Gastrocnemius medialis (tissue), 3 donors: ENCODE results near the gene WDR5B.

GRCh38 chr3:121624496-121624886 is 31.3 kb downstream of the FBXO40 start:
- PRO-cap: no peak
- RAMPAGE, long total RNA, 3 experiments: no peak in any of the 3 experiments

DNA sequence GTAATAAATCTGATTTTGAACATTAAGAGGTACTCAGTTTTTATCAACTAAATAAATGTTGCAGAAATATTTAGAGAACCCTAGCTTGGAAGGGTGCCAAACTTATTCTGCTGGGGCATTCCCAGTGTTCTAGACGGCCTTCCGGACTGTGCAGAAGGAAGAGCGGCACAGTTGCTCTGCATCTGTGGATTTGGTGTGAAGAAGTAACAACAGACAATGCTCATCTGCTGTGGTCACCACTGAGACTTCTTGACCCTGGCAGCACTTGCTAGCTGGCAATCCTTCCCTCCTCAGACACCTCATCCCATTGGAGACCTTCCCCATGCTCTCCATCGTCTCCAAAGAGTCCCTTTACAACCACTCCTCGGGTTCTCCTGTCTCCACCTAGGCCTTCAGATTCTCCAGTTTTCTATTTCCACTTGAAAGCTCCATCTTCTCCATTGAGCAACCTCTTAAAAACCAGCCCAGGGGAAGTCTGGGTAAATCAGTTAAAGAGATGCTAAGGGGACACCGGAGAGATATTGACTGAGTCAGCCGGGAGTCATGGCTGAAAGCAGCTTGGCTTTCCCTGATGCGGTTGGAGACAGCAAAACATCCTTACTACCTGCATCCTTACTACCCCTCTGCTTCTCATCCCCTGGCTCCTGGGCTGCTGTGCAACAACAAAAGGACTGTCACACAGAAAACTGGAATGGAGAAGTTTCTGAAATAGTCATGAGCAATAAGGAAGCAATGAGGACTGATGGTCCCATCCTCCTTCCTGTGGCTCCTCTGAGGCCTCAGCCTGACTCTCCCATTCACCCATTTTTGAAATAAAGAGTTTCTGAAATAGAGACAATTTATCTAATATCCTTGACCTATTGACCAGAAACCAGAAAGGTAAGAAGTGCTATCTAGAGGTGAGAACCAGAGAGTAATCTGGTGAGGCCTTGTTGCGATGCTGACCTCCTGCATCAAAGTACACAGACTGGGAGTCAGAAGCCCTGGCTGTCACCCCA is 1.3 kb downstream of the HCLS1 start:
- PRO-cap: no peak
- RAMPAGE, long total RNA, 3 experiments: no peak in any of the 3 experiments

DNA sequence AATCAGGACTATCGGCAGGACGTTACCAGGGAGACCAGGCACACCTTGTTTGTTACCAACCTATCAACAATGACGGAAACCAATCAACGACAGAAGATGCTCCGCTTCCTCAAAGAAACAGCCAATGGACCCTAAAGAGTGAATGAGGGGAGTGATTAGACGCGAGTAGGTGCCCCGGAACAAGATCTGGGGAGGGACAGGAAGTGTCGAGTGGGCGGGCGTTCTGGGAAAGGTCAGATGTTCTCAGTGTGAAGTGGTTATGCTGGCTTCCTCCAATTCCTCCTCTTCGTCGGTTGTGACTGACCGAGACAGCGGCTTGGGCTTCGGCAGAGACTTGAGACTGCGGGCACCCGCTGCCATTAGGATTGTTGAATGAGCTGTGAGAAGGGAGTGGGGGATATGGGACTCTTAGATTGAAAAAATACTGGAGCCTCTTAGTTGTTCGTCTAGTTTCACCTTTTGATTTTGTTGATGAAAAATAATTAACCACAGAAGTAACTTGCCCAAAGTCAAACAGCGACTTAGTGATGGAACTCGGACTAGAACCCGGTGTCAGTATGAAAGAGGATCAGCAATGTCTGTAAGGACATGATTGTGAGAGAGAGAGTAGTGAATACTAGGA is 356 bp upstream of the GOLGB1 start:
- PRO-cap: bidirectional peak, plus-strand start at position 236 of the sequence, minus-strand start outside the sequence
- RAMPAGE, long total RNA, 3 experiments: no peak in any of the 3 experiments

- PRO-cap: no peak
- RAMPAGE, long total RNA, 3 experiments: no peak in any of the 3 experiments
Observed at GRCh38 chr3:121793213-121793657, 41.6 kb downstream of the IQCB1 start.

- PRO-cap: no peak
- RAMPAGE, long total RNA, 3 experiments: no peak in any of the 3 experiments
Observed at GRCh38 chr3:121809235-121809820, 25.5 kb downstream of the IQCB1 start.

DNA sequence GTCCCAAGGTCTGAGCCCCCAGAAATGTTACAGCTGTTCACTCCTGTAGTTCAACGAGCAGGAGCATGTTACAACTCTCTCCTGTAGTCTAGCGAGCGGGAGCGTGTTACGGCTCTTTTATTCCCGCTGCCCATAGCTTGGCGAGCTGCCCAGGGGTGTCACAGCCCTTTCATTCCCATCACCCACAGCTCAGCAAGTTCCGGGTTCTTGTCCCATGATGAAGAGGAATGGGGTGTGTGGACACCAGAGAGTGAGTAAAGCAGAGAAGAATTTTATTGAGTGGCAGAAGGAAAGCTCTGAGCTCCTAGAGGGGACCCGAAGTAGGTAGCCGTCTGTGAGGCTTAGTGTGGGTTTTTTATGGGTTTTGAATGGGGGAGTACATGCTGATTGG is 24.9 kb downstream of the SLC15A2 start:
- PRO-cap: no peak
- RAMPAGE, long total RNA, 3 experiments: no peak in any of the 3 experiments

- PRO-cap: bidirectional peak, plus-strand start at chr3:122416225, minus-strand start at chr3:122416077; bidirectional peak, plus-strand start at chr3:122416451, minus-strand start at chr3:122416435
- RAMPAGE, long total RNA, 3 experiments: start-site peak on the plus strand in 1 of 3 experiments, at chr3:122416200-122416225 at its widest, 6 reads per replicate; start-site peak on the minus strand in 2 of 3 experiments, at chr3:122416033-122416089 at its widest, 15 to 43 reads per replicate
Observed at GRCh38 chr3:122415931-122416602, at the start of gene WDR5B. Gene WDR5B, minus strand, starts transcription at chr3:122416062.

GRCh38 chr3:122682410-122683483 is 2.1 kb downstream of the PARP14 start:
- PRO-cap: no peak
- RAMPAGE, long total RNA, 3 experiments: no peak in any of the 3 experiments

DNA sequence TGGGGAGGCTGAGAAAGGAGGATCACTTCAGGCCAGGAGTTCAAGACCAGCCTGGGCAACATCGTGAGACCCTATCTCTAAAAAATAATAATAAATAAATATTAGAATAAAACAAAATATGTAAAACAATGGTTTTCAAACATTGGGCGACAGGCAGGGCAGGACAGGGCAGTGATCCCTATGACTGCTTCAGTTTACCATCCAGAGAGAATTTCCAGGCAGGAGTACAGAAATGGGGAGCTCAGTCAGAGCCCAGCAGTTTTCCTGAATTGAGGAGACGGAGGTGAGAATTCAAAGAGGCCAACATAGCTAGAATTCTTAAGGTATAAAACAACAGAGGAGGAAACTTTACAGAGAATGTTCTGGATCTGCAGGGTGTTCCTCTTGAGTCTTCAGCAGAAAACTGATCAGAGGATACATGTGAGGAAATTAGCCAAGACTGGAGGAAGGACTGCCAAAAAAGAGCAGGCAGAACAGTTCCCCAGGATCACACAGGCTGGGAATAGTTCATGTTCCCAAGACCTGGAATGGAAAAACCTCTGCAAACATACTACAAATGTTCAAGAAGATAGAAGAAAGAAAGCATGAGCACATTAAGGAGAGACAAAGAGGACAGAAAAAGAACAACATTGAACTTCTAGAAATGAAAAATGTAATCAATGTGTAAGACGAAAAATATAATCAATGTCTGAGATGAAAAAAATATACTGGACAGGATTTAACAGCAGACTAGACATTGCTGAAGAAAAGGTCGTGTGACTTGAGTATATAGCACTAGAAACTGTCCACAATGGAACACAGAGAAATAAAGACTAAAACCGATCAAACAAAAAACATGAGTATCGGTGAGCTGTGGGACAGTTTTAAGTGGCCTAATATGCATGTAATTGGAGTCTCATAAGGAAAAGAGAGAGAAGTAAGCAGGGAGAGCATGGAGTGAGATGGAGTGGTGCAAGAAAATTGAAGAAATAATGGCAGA is 7.5 kb downstream of the SLC49A4 start:
- PRO-cap: no peak
- RAMPAGE, long total RNA, 3 experiments: no peak in any of the 3 experiments

DNA sequence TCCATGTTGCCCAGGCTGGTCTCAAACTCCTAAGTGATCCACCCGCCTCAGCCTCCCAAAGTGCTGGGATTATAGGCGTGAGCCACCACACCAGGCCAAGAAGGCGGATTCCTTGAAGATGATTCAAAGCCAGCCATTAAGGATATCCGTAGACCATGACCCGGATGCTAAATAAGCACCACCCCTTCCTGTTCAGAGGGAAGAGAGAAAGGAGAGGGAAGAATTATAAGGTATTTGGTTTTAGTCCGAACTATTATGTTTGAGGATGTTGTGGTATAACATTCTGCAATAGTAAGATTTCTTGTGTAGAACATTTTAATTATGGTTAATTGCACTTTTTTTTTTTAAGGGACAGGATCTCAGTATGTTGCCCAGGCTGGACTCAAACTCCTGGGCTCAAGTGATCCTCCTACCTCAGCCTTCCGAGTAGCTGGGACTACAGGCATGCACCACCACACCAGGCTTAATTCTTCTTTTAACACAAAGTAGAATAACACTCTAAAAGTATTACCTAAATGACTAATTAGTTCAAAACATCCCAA is 86.5 kb downstream of the SLC49A4 start:
- PRO-cap: no peak
- RAMPAGE, long total RNA, 3 experiments: no peak in any of the 3 experiments

DNA sequence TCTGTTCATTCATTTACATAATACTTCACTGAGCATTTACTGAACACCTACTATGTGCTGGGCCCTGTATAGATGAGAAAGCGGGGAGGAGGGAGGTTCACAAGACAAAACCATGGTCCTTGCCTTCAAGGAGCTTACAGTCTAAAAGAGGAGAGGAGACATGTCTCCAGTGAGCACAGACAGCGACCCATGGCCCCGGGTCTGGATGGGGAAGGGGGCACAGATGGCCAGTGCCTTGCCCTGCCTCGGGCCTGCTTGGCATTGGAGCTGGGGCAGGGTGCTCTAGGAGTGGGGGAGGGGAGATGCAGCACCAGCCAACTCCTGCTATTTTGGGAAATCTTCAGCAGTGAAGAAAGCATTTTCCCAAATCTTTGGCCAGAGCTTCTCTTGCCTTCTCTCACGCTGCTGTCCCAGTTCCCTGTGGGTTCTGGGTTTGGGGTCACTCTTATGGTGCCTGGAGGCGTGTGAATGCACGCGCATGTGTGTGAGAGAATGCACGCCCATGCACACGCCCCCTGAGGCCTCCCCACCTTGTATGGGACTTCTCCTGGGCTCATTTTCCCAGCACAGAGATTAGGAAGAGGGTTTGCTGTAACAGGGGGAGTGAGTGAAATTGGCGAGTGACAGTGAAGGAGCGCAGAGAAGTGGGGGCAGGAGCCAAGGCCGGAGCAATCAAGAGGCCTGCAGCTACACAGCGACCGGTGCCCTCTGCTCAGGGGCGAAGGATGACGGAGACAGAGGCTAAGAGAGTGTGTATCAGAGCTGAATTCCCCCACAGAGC is 71.5 kb downstream of the SEMA5B start:
- PRO-cap: no peak
- RAMPAGE, long total RNA, 3 experiments: no peak in any of the 3 experiments

- PRO-cap: no peak
- RAMPAGE, long total RNA, 3 experiments: no peak in any of the 3 experiments
Observed at GRCh38 chr3:122969468-122969983, 58.0 kb downstream of the SEMA5B start.

- PRO-cap: no peak
- RAMPAGE, long total RNA, 3 experiments: no peak in any of the 3 experiments
Observed at GRCh38 chr3:123284231-123284631, 82.5 kb downstream of the SEC22A start.

- PRO-cap: no peak
- RAMPAGE, long total RNA, 3 experiments: no peak in any of the 3 experiments
Observed at GRCh38 chr3:123333408-123333668, 115.6 kb downstream of the ADCY5 start.

DNA sequence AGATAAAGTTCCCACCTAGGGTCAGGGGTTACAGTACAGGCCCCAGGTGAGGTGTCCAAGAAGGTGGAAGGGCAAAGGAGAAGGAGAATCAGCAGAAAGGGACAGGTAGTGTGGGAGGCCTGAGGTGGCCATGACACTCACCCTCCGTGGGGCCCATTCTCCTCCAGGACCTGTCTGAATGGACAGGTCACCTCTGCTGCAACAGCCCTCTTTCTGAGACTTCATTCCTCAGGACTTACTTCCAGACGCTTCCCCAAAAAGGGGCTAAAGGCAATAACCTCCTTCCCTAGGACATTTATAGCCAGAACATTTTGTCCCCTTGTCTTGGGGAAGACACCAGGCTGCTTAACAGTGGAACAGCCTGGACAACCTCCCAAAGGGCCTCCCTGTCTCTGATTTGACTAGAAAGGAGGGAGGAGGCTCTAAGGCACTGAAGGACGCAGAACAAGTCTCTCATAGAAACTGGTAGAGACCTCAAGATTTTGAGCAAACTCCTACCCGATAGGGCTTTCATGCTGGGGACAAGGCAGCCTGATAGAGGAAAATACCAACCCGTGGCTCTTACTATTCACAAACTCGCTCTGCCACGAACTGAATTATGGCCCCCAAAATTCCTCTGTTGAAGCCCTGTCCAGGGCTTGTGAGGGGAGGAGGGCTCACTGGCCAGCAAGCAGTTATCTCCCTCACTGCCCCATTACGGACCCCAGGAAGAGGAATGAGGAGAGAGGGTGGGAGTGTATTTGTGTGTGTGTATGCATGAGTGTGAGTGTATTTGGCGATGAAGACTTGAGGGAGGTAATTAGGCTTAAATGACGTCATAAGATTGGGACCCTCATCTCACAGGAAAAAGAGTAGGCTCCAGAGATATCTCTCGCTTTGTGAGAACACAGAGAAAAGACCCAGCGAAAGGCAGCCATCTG is 32.6 kb downstream of the ADCY5 start:
- PRO-cap: unidirectional peak, minus-strand start at position 266 of the sequence
- RAMPAGE, long total RNA, 3 experiments: no peak in any of the 3 experiments

DNA sequence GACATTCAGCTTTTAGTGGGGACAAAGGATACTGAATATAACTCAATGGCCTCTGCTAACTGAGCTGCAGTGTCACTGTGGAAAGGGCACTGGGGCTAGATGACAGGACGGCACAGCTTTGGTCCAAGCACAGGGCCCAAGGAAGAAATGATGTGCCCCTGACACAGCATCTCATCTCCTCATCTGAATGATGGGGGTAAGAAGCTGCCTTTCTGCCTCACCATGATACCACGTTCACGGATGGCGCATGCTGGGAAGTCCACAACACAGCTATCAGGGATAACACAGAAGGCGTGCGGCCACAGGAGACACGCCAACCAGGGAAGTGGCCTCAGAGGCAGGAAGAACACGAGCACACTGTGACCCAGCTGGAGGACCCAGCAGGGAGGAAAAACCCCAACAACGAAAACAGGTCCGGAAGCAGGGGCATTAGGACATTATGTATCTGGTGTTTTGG is 62.0 kb downstream of the HACD2 start:
- PRO-cap: no peak
- RAMPAGE, long total RNA, 3 experiments: no peak in any of the 3 experiments

DNA sequence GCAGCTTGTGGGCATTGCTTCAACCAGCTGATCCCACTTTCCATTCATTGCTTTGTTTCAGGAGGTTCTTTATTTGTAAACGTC is 877 bp upstream of the HACD2 start:
- PRO-cap: no peak
- RAMPAGE, long total RNA, 3 experiments: no peak in any of the 3 experiments

DNA sequence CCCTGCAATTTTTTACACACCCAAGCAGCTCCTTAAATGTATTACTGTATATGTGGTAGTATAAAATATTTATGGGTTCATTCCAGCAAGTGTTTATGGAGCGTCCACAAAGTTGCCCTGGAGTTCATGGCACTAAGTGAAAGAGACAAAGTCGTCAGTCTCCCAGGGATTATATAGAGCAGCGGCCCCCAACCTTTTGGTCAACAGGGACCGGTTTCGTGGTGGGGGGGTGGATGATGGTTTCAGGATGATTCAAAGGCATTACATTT is 1.1 kb upstream of the HACD2 start:
- PRO-cap: no peak
- RAMPAGE, long total RNA, 3 experiments: no peak in any of the 3 experiments

- PRO-cap: no peak
- RAMPAGE, long total RNA, 3 experiments: no peak in any of the 3 experiments
Observed at GRCh38 chr3:123659616-123660159, 74.8 kb upstream of the HACD2 start.

DNA sequence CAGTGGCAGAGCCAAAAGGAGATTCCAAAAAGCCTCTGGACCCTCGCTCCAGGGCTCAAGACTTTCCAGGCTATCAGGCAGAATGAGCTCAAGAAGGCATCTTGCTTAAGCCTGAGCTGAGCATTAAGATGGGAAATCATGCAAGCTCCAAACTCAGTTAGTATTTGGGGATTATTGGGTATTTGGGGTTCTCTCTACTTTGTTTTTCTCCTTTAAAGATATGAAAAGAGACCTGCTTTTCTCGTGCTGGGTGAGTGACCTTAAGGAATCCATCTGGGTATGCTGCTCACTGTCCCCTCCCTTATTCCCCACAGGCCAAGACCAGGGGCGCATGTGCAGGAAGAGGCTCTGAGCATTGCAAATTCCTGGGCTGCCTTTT is 75.3 kb upstream of the HACD2 start:
- PRO-cap: no peak
- RAMPAGE, long total RNA, 3 experiments: no peak in any of the 3 experiments